WTC11 (cell line): ENCODE data around the genes PAPSS2 and SLC16A12.

DNA sequence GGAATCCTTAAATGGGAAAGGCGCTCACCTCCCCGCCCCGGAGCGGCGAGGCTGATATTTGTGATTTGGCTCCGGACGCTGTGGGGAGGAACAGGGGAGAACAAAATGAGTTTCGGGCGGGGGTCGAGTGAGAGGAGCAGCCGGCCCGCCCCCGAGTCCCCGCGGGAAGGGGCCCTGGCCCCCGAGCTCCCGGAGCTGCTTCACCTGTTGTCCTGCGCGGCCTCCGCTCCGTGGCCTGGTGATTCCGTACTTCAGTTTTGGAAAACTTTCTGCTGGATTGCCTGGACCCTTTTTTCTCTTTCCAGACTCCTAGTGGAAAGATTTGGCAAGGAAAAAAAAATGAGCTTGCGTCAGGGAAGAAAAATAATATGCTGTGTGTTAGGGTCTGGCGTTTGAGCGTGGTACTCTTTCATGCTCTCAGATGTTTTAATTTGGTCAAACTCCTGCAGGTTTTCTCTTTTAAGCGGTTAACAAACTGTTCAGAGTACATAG, 841 bp downstream of the BMPR1A start:
- PRO-cap, result bidirectional peak, plus-strand start outside the sequence, minus-strand start at position 259 of the sequence

DNA sequence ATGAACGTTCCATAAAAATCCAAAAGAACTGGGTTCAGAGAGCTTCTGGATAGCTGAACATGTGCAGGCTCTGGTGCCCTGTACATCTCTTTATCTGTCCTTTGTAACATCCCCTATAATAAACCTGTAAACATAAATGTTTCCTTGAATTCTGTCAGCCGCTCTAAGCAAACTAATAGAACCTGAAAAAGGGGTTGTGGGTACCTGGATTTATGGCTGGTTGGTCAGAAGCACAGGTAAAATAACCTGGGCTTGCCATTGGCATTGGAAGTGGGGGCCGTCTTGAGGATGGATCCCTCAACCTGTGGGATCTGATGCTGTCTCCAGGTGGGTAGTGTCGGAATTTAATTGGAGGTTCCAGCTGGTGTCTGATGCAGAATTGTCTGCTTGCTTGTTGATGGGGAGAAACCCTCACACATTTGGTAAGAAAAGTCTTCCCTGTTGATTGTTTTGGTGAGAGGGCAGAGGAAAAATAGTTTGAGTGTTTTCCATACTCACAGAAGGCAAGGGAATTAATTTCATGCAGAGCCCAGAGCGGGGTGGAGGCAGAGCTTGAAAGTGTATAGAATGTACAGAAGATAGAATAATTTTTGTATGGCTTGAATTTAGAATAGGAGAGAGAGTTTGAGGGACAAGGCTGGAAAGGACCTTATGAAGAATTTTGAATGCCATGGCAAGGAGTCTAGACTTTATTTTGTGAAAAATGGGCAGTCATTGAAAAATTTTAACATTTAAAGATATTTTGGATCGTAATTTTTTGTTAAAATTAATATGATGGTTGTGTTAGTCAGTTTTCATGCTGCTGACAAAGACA, 85.7 kb downstream of the BMPR1A start:
- PRO-cap, result no peak

DNA sequence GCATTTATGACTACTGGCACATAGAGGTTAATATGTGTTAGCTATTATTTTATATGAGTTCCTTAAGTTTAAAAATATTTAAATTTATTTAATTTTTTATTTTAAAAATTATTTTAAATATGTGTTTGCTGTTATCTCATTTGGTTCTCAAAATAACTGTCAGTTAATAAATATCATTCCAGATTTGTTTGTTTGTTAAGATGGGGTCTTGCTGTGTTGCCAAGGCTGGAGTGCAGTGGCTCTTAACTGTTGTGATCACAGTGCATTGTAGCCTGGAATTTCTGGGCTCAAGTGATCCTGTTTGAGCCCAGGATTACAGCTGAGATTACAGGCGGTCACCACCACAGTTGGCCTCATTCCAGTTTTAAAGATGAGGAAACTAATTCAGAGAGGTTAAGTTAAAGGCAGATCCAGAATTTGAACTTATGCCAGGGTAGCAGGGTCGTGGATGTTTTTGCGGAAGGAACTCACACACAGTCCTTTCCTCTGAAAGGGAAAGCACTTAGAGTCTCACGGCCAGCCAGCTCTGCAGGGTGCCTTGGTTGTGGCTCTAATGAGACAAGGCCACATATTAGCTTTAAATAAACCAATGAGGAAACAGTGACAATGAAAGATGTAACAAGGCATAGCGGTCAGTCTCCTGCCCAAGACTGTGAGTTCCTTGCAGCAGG, 84.7 kb downstream of the MMRN2 start:
- PRO-cap, result no peak

- PRO-cap, result no peak
Measured at GRCh38 chr10:87059097-87059485, 35.6 kb downstream of the GLUD1 start.

DNA sequence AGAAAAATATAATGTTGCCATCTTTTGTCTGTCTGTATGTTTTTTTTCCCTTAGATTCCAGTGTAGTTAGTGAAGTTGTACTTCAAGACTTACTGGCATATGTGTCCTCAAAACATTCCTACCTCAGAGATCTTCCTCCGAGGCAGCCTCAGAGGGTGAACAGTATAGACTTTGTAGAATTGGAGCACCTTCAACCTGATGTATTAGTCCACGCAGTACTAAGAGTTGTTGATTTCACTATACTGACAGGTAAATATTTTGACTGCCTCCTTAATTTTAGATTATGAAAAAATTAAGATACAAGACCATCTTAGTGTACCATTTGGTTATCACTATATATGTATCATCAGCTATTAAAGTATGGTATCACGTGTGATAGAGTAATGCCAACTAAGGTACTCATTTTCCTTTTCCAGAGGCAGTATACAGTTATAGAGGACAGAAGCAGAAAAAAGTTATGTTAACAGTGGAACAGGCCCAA, 54.8 kb upstream of the NUTM2A start:
- PRO-cap, result no peak

GRCh38 chr10:87659423-87660084, at the start of gene PAPSS2:
Gene PAPSS2, plus strand, starts transcription at chr10:87659878.
- PRO-cap, result unidirectional peak, plus-strand start at chr10:87659677; bidirectional peak, plus-strand start at chr10:87659861, minus-strand start at chr10:87659825; bidirectional peak, plus-strand start at chr10:87660130, minus-strand start at chr10:87660049

- PRO-cap, result no peak
Measured at GRCh38 chr10:87732914-87733445, 73.3 kb downstream of the PAPSS2 start.

DNA sequence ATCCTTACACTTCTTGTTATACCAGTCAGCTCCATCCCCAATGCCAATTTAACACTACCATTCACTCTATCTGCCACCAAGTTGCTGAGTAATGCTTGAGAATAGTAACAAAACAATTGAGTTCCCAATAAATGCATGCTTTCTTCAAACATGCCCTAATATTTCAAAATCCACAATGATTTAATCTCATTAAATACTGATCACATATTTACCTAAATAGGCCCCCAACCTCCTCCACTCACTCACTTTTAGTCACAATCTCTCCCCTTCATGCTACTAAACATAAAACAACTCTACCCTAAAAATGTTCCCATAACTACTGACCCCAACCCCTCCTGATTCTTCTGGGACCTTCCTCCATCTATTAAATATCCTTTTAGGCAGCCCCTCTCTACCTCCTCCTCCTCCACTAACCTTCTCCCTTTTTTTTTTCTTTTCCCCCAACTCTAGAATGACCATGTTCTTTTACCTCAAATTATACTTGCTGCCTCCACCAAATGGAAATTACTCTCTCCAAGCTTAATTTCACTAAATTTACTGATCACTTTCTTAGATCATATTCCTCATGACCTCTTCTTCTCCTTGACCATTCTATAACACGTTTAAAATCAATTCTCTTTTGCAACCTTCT, 12.6 kb downstream of the ATAD1 start:
- PRO-cap, result no peak

DNA sequence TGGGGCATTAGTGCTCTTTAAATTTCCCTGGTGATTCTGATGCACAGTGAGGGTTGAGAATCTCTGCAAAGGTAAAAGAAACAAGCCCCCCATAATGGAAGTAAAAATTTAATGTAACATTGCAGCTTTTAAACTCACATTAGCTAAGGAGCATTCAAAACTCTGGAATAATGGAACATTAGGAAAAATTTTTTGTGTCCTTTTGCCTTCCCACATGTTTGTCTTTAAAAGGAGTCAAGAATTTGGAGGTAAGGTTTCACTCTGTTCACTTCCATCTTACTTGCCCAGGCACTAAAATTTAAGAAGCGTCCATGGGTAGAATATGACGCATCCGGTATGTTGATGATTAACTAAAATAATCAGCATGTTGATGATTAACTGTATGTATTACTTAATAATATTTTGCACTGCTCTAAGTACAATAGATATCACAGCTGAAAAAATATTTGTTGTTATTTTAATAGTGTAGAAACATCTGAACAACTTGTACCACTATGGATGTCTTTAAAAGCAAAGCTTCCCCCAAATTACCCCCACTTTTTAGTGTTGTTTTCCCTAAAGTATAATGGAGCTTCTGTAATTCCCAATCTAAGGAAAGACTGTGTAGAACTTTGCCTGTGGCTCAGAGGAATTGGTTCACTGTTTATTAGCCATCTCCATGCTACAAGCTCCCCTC, 11.6 kb downstream of the ANKRD22 start:
- PRO-cap, result no peak

GRCh38 chr10:88903917-88904356, 23.9 kb downstream of the STAMBPL1 start:
- PRO-cap, result no peak

GRCh38 chr10:88932304-88932767, 20.2 kb downstream of the ACTA2 start:
- PRO-cap, result no peak

GRCh38 chr10:88989740-88989866, 995 bp upstream of the FAS start:
- PRO-cap, result no peak

GRCh38 chr10:89342461-89343215, 14.8 kb downstream of the IFIT3 start:
- PRO-cap, result no peak

DNA sequence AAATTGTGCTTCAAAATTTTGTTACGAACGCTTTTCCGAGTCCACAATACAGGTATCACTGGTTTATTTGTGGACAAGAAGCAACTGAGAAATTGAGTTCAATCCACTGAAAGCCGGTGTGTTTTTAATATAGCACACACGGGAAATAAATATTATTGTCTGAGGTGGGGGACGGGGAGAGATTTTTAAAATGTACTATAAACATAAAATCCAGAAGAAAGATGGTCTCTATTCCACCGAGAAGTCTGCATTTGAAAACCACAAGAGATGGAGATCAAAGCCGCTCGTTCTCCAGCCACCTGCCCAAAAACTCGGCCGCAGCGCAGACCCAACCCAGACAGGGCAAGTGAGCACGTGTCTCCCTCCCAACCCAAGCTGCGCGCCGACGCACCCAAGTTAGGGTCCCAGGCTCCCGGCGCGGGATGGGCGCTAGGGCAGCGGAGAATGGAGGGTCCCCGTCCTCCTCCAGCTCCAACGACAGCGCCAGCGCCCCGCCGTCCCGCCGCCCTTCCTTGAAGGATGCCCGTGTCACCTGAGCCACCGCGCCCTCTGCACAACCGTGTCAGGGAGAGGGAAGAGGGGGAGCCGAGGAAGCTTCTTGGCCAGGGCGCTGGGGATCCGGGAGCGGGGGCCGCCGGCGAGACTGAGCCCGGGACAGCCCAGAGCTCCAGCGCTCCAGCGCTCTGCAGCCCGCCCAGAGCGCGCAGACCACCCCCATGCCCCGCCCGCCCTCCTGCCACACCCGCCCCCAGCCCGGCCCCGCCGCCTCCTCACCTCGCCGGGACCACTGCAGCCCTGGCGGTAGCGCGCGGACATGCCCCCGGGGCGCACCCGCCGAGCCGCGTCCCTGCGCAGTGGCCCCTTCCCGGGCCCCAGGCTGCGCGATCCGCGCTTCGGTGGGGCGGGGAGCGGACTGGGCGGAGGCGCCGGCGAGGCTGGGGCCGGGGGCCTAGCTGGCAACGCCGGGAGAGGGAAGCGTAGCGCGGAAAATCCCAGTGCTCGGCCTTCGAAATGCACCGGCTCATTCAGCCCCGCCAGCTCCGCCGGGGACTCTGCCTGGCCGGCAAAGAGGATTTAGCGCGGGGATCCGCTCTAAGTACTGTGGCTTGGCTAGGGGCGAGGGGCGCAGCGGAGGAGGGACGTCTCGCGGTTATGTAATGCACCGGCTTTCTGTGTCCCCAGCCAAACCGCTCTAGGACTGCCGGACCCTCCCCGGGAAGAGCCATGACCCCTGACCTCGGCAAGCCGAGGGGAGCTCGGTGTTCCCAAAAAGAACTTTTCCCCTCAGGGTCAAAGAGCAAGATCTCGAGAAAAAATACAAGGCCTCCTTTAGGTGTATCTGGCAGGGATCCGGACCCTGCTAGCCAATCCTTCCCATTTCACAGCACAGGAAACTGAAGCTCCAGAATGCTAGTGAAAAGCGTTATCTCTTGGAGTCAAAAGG, at the start of gene SLC16A12:
TSS of gene SLC16A12 (minus strand) at position 685 of the 1,444 bp plus-strand sequence.
- PRO-cap, result bidirectional peak, plus-strand start at position 407 of the sequence, minus-strand start at position 311 of the sequence; bidirectional peak, plus-strand start at position 787 of the sequence, minus-strand start at position 645 of the sequence; bidirectional peak, plus-strand start at position 1,024 of the sequence, minus-strand start at position 1,068 of the sequence

DNA sequence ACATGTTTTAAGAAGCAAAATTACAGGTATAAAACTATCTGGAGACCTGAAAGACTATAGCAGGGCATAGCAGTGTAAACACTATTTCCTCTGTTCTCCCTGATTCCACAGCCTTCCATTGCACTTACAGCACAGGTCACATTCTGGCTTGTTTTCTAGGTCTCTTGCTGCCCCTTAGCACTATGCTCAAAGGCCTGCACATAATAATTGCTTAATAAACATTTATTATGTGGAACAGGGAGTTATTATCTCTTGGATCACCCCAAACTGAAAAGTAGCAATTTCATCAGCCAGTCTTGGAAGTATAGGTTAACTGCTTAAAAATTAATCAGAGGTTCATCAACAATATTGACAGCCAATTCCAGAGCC, 43.3 kb downstream of the PANK1 start:
- PRO-cap, result no peak

DNA sequence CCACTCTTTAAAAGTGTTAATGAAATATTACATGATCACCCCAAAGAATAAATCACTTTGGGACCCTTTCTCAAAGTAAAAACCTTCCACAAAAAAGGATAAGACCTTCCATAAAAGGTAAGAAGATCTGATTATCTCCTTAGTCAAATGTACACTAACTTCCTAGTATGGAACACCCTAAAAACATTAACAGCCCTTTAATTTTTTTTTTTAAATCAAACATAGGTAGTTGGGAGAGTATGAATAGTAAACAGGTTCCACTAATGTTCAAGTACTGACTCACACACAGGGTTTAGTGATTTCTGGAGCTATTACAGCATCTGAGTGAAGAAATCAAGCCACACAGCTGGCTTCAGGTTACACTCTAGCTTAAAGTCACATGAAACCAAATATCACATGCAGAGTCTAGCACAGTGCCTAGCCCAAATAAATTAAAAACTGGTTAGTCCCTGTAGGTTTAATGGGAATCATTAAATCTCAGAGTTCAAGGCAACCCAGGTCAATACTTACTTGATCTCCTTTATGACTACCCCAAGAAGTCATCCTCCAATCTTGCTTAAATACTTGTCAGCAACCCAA, 11.6 kb downstream of the PANK1 start:
- PRO-cap, result no peak

GRCh38 chr10:89643637-89643982, 1.4 kb downstream of the PANK1 start:
- PRO-cap, result bidirectional peak, plus-strand start at chr10:89644171, minus-strand start at chr10:89643914

DNA sequence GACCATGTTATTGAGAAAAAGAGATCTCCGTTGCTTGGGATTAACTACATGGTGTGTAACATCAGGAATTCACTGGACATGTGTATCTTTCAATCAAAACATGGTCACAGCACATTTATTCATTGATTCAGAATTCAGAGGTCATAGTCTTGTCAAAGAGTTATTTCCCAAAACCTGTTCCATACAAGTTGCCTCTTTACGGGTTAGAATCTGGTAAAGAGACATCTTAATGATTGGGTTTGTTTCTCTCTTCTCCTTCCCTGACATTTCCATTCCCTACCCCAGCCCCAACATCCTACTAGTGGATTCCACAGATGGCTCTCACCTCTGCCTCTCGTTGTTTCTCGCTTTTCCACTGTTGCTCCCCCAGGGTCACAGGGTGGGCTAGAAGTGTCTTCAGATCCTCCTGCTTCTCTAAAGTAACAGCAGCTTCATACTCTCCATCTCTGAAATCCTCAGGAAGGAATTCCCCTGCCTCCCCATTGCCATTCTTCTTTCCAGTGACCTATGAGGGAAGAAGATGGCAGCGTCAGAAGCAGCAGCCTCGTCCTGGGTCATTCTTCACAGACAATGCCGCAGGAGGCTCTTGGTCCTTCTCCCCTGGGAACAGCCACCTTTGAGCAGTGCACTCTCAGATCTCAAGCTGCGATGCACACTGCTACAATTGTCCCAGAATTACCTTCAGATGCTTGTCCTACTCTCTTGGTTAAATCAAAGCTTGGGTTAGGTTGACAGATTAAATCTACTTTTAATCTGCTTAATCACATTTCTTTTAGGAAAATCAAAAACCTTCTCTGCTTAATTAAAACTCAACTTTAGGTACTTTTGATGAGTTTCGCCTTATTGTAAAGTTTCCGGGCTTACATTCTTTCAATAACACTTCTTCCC, 799 bp downstream of the ANKRD1 start:
- PRO-cap, result no peak

- PRO-cap, result no peak
Measured at GRCh38 chr10:90960146-90961001, 39.5 kb upstream of the ANKRD1 start.

- PRO-cap, result no peak
Measured at GRCh38 chr10:91167280-91167852, 53.1 kb upstream of the PCGF5 start.